Thoracic aorta (tissue), 1 donor: Measurements from ENCODE around the genes IFITM10 and ASCL2.

- RAMPAGE, long total RNA: no peak
Measured at GRCh38 chr11:1605863-1606255, 2.4 kb downstream of the KRTAP5-3 start.

DNA sequence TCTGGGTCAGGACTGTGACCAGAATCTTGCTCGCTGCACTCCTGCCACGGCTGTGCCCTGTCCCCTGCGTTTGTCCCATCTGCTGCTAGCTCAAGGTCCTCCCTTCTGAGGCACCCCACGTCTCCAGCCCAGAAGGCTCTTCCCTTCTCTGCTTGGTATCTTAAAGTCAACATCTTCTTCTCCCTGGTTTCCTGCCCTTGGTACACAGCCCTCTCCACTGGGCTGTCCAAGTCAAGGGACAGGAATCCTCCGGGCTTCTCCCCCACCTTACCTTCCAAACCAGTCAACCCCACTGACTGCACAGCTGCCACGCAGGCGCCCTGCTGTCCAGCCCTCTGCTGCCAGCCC is 16.9 kb downstream of the IFITM10 start:
- RAMPAGE, long total RNA: no peak

DNA sequence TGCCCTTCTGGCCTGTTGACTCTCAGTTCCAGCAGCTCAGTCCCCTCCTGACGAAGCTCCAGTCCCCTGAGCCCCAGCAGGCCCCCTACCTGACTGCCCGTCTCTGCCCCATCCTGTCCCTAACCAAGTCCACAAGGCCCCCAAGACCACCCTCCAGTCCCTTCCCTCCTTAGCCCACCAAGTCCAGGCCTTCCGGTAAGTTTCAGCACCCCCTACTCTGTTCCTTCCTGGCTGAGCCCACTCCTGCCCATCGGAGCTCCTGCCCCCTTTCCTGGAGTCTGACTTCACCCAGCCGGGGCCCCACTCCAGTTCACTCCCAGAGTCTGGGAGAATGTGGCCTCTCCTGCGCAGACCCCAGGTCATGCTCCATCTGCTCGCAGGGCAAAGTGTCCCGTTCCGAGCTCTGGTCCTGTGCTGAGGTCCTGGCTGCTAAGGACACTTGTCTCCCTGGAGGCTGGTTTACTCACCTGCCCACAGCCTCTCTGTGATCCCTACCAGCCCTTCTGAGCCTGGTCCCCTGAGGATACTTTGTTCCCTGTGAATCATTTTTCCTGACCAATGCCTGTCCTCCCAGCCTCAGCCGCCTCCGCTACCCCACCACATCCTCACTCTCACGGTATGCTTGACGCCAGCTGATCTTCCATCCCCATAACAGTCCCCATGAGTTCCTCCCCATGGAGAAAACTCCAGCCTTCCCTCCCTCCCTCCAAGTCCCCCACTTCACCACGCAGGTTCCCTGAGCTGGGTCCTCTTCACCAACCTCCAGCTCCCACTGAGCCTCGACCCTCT is 602 bp downstream of the IFITM10 start:
- RAMPAGE, long total RNA: start-site peak on the minus strand centred at position 127 of the sequence, 14 bp wide, 33 reads; start-site peak on the minus strand centred at position 448 of the sequence, 128 bp wide, 344 reads

DNA sequence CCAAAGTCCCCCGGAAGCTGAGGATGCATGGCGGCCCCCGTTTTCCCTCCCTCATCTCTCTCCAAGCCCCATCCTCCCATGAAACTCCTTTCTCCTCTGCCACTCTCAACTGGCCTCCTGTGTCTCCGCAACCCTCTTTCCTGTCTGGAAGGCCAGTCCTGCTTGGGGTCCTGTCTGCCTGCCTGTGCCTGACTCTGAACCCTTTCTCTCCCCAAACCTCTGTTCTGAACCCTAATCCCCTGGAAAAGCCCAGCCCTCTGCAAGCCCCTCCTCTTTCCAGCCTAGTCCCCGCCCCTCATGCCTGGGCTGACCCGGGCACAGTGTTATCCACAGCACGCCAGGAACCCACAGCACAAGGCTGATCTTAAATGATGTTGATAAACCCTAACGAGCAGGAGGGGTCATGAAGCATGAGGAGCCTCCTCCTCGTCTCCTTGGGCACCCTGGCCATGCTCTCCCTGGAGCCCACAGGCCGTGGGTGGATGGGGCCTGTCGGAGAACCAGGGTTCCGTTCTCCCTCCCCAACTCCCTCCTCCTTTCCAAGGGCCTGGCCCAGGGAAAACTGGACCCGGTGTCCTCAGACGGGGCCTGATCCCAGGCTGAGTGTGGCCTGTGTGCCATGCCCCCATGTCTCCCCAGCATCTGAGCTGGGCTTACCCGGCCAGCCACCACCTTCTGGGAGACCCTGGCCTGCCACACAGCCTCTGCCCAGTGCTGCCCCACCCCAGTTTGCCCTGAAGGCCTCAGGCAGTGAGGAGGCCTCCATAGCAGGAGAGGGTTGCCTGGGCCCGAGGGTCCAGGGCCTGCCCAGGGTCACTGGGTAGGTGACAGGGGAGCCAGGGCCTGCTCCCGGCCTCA is at the start of gene IFITM10:
TSS of gene IFITM10 (minus strand) at position 208 of the 858 bp plus-strand sequence.
- RAMPAGE, long total RNA: start-site peak on the minus strand centred at position 236 of the sequence, 51 bp wide, 83 reads

DNA sequence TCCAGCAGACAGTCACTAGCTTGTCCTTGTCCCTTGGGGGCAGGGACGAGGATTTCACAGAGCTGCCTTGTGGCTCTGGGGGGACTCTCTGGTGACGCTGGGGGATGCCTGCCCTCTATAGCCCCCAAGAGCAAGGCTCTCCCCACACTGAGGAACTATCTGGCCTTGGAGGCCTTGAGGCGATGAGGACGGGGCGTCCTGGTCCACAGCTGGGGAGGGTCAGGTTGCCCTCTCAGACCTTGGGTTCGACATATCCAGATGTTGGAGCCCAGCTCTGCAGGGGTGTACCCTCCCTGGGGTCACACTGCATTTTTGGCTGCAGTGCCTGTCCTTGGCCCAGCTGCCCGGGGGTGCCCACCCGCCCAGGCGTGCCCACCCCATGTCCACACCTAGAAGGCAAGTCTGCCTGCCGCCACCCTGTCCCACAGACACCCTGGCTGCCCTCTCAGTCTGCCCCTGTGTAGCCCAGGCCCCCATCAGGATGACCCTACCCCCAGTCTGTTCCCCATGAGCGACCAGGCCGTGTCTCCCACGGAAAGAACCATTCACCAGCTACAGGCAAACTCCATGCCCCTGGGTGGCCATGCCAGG is 2.9 kb downstream of the LSP1 start:
- RAMPAGE, long total RNA: no peak

DNA sequence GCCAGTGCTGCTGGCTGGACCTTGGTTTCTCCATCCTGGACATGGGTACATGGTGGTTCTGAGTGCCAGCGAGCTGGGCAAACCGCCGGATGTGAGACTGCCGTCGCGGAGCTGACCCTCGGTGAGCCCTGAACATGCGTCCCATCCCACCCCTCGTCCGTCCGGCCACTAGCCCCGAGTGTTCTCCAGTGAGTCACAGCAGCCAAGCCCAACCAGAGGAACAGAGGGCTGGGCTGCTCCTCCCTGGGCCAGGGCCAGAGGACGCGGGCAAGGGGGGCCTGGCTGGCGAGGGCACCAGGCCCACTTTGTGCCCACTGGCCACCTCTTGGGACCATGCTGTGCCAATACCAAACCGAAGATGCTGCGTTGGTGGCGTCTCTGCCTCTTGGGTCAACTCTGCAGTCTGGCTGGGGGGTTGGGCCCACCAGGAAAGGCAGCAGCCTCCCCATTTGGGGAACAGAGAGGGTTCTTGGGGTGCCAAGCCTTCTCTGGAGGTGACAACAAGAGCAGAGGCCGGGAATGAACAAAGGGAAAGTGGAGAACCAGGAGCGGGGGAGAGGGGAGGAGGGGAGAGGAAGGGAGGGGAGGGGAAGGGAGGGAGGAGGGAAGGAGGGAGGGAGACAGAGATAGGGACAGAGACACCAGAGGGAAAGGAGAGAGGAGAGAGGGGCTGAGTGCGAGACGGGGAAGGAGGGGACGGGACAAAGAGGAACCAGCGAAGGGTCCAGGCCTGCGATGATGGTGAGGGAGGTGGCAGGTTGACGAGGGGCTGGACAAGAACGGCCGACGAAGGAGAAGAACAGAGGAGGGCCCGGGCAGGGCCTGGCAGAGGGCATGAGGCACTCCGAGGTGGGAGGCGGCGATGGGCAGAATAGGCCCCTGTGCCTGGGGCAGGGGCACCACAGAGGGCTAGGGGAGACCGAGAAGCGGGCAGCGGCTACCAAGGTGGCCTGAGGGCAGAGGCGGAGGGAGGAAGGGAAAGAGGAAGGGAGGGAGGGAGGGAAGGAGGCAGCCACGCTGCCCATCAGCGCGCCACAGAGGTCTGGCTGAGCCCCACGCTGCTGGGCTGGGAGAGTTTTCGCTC is 11.0 kb downstream of the LSP1 start:
- RAMPAGE, long total RNA: start-site peak on the plus strand centred at position 637 of the sequence, 73 bp wide, 18 reads

GRCh38 chr11:1869315-1869848 is 16.5 kb downstream of the LSP1 start:
- RAMPAGE, long total RNA: no peak

DNA sequence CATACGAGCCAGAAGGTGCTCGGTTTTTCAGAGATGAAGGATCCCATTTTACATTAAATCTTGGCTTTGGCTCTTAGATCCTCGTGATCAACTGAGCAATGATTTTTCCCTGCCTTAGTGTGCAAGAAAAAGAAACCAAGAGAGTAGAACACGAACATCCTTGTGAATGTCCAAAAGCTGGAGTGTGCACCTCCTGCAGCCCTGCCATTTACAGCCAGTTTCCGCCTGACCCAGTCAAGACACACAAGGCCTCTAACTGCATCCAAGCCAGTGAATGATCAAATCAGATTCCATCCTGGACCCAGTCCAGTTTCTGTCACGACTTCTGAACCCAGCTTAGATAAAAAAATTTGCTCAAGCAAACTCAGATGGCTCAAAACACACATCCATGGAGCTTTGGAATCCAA is 12.0 kb upstream of the PRR33 start:
- RAMPAGE, long total RNA: no peak

GRCh38 chr11:1928486-1929016 is 9.0 kb downstream of the TNNT3 start:
- RAMPAGE, long total RNA: no peak

DNA sequence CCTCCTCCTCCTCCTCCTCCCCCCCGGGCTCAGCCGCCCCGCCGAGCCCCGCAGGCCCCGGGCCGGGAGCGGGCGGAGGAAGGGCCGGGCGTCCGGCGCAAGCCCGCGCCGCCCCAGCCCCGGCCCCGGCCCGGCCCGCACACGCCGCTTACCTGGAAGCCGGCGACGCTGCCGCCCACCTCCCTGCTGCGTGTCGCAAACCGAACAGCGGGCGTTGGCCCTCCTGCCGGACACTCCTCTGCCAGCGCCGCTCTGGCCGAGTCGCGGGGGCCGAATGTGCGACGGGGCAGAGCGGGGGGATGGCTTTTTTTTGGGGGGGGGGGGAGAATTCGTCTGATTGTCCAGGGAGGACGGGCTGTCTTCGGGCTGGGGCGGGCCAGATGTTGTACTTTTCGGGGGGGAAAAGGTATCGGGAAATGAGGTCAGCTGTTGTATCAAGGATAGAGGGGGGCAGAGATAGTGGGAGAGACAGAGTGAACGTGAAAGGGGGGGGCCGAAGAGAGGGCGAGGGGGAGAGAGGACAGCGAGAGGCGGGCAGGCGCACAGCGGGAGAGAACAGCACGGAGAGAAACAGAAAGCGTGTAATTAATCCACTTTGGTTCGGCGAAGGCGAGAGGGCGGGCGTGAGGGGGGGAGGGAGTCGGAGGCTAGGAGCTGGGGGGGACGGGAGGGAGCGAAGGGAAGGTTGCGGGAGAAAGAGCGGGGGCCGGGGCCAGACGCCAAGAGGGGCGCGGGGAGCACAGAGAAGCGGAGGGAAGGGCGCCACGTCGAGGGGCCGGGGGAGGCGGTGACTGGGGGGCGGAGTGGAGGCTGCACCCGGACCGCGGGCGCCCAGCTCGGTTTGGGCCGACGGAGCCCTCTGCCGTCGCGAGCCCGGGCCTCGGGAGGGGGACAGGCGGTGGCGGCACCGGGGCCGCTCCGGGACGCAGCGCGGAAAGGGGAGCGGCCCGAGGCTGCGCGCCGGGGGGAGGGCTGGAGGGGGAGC is 820 bp downstream of the IGF2 start:
- RAMPAGE, long total RNA: start-site peak on the minus strand centred at position 268 of the sequence, 31 bp wide, 20 reads

GRCh38 chr11:2270328-2271550 is at the start of gene ASCL2:
Gene ASCL2 (minus strand): TSS chr11:2270588.
- RAMPAGE, long total RNA: no peak

DNA sequence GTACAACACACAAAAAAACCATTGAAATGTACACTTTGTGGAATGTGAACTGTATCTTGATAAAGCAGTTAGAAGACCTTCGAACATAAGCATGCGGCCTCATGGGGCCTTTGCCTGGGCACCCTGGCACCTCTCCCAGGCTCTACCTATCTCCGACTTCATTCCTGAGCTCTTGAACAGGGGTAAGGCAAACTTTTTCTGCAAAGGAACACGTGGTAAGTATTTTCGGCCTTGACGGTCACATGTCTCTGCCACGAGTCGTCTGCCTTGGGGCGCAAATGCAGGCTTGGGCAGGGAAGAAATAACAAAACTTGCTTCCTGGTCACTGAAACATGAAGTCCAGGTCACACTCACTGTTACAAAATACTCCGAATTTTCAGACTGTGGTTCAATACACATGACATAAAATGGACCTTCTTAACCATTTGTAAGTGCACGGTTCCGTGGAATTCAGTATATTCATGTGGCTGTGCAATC is 3.4 kb upstream of the ASCL2 start:
- RAMPAGE, long total RNA: no peak

DNA sequence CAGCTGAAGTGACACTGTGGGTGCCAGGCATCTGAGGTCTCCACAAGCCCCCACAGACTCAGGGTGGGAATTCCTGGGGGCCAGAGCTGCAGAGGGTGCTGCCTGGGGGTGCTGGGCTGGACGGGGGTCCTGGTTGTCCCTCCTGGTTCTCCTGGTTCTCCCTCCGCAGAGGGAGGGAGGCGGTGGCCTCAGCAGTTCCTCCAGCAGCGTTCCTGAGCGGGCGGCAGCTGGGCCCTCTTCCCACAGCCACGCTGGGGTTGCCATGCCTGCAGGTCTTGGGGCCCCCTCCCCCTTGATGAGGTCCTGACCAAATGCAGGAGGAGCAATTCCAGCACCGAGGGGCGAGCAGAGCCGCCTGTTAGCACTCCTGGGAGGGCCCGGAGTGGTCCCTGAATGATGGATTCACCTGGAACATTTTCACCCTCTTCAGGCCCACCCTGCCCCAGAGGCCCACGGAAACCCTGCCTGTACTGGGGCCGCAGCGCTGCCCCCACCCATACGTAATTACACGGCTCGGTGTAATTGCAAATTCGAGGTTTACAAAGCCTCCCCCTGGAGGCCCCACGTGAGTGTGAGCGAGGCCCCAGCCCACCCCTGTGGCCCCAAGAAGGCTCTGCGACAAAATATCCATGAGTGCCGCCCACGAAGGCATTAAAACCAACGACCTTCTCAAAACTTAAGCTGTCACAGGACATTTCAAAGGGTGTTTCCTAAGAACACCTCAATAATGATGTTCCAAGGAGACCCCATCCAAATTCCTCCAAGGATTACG is 597 bp downstream of the C11orf21 start:
- RAMPAGE, long total RNA: no peak

DNA sequence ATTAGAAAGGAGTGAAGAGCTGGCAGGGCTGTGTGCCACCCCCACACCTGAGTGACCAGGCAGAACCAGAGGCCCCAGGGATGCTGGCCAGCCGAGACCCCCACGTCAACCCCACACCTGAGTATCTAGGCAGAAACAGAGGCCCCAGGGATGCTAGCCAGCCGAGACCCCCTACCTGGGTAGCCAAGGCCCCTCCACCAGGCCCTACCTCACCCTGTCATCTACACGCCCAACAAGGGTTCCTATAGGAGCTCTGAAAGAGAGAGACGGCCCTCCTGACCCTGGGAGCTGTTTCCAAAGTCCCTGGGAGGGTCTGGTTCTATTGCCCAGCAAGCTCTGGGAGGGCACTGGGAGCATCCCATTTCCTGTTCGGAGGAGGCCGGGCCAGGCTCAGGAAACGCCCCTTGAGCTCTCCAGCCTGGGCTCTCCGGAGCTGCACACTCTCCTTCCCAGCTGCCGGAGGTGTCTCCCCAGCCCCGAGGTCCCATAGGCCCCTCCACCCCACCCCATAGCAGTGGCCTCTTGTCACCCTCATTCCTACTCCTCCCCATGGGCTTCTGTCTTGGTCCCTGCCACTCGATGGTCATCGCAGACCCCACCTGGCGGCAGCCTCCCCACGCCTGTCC is 2.5 kb downstream of the TSPAN32 start:
- RAMPAGE, long total RNA: no peak

DNA sequence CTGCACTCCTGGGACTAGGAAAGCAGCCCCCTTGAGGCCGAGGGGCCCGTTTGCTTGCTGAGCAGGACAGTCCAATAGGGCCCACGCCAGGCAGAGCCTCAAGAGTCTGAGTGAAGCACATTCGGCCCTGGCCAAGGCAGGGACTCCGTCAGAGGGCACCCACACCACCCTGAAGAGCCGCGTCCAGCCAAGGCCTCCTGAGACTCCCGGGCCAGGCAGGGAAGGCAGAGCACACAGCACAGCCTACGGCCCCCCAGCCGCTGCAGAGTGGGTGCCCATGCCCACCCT is 4.6 kb downstream of the TSSC4 start:
- RAMPAGE, long total RNA: no peak

DNA sequence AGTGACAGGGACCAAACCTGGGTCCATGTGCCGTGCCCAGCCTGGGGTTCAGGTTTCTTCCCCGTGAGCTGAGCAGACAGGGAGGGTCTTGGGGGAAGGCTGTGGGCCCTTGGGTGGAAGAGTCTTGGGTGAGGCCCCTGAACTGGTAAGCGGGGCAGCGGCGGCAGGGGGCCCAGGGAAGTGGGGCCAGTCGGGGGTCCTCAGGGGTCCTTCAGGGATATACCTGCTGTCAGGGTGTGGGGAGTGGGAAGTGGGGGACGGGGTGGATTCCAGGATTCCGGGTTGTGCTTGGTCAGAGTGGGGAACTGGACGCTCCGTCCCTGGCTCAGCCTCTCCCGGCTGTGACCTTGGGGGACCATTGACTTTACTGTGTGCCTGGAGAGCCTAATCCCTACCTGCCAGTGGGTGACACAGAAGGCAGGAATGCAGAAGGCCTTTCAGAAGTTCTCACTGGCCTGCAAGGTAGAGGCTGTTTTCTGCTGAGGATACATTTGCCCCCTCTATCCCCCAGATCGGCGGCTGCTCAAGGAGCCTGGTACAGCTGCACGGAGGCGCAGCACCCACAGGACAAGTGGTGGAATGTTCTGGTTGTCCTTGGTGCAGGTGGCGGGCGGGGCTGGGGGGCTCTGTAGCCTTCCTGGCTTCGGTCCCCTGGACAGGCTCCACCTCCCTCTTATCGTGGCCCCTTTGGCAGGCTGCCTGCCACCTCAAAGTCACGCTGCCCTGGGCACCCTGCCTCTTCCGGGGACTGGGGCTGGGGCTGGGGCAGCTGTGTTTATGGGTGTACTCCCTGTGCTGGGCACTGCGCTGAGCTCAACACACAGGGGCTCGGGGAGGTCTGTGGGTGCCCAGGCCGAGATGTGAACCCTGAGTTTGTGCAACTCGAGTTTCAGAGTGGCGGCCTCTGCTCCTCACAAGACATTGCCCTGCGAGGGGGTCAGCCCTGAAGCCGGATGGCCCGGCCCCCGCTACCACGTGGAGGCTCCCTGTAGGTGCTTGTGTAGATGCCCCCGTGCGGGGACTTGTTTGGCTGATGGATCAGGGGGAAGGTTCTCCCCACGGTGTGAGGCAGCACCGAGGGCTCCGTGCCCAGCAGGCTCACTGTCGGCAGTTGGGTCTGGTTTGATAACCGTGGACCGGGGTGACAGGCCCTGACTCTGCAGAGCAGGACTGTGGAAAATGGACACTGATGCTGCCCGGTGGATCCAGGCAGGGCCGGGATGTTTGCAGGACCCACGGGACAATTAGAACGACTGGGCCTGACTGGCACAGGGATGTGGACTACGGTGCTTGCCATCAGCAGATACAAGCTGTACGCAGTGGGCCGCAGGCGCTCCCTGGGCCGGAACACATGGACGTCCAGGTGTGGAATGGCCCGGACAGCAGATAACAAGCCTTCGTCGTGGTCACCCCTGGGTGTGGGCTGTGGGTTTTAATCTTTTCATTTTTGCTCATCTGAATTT is 18.6 kb downstream of the KCNQ1 start:
- RAMPAGE, long total RNA: no peak

DNA sequence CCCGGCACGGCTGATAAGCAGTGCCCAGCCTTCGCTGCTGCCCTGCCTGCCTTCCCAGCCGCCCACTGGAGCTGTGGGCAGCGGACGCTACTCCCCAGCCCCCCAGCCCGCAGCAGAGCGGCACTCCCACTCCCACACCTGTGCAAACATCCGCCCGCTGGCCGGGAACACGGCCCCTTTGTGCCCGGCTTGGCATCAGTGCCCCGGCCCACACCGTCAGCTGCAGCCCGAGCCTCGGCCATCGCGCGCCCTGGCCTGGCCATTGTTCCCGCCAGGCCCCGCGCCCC is 130.2 kb downstream of the KCNQ1 start:
- RAMPAGE, long total RNA: no peak

DNA sequence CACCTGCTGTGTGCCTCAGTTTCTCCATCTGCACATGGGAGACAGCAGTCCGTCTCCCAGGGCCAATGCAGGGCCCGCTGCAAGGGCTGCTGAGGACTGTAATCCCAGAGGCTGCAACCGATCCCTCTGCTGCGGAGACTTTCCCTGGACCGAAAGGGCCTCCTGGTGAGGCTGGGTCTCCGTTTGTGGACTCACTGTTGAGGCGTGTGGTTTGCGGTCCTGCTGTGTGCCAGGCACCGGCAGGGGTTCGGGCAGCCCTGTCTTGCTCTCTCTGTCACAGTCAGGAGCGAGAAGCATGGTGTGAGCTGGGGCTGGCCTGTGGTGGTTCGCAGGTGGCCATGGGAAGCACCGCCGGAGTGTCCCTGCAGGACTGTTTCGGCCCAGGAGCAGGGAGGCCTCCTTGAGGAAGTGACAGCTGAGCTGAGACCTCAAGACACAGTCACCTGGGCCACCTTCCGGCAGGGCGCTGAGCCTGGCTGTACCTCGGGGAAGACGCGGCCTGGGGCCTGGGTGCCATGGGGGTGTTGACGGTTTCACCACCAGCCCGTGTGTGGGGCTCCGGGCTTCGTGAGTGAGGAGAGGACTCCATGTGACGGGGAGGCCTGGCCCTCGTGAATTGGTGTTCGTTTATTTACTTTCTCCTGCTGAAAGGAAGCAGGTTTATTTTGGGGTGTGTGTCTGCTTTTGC is 132.3 kb downstream of the KCNQ1 start:
- RAMPAGE, long total RNA: no peak

GRCh38 chr11:2644735-2645296 is 200.0 kb downstream of the KCNQ1 start:
- RAMPAGE, long total RNA: no peak

GRCh38 chr11:2678209-2678851 is 207.2 kb downstream of the CDKN1C start:
- RAMPAGE, long total RNA: no peak